Measurements from ENCODE around the gene MAB21L4.

DNA sequence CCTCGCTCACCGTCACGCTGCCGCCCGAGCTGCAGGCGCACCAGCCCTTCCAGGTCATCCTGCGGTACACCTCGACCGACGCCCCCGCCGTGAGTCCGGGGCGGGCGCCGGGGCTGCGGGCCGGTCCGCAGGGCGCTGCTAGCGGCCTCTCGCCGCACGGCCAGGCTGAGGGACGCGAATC lies 632 bp downstream of the RNPEPL1 start:
- PRO-cap, 2 experiments, result no peak in any of the 2 experiments

DNA sequence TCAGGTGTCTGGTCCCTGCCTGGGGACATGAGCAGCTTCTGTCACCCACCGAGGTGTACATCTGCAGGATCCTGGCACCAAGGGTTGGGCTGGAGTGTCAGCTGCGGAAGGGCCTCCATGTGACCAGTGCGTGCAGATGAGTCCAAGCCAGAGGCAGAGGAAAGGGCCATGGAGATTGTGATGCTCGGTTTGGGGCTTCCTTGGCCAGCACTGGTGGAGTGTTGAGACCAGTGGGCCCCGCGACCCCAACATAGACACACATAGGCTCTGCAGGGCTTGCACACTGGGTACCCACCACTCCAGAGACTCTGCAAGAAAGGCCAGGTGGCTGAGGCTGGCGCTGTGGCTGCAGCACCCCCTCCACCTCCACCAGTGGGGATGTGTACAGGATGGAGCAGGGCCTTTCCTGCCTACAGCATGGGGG lies 1.1 kb downstream of the RNPEPL1 start:
- PRO-cap, 2 experiments, result no peak in any of the 2 experiments

DNA sequence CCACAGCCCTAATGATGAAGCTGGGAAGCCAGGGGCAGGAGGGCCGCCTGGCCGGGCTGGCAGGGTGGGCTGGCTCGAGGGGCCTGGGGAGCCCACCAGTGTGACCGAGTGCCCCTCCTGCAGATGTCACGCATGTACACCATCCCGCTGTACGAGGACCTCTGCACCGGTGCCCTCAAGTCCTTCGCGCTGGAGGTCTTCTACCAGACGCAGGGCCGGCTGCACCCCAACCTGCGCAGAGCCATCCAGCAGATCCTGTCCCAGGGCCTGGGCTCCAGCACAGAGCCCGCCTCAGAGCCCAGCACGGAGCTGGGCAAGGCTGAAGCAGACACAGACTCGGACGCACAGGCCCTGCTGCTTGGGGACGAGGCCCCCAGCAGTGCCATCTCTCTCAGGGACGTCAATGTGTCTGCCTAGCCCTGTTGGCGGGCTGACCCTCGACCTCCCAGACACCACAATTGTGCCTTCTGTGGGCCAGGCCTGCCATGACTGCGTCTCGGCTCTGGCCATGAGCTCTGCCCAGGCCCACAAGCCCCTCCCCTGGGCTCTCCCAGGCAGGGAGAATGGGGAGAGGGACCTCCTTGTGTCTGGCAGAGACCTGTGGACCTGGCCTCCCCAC lies 8.9 kb upstream of the CAPN10 start:
- PRO-cap, 2 experiments, result peak in 1 of 2 experiments; most common plus-strand start position 14 of the sequence (in 1)

- PRO-cap, 2 experiments, result no peak in any of the 2 experiments
Measured at GRCh38 chr2:240596192-240596910, 9.8 kb downstream of the CAPN10 start.

GRCh38 chr2:240819533-240820048 lies 428 bp downstream of the KIF1A start:
- PRO-cap, 2 experiments, result no peak in any of the 2 experiments

DNA sequence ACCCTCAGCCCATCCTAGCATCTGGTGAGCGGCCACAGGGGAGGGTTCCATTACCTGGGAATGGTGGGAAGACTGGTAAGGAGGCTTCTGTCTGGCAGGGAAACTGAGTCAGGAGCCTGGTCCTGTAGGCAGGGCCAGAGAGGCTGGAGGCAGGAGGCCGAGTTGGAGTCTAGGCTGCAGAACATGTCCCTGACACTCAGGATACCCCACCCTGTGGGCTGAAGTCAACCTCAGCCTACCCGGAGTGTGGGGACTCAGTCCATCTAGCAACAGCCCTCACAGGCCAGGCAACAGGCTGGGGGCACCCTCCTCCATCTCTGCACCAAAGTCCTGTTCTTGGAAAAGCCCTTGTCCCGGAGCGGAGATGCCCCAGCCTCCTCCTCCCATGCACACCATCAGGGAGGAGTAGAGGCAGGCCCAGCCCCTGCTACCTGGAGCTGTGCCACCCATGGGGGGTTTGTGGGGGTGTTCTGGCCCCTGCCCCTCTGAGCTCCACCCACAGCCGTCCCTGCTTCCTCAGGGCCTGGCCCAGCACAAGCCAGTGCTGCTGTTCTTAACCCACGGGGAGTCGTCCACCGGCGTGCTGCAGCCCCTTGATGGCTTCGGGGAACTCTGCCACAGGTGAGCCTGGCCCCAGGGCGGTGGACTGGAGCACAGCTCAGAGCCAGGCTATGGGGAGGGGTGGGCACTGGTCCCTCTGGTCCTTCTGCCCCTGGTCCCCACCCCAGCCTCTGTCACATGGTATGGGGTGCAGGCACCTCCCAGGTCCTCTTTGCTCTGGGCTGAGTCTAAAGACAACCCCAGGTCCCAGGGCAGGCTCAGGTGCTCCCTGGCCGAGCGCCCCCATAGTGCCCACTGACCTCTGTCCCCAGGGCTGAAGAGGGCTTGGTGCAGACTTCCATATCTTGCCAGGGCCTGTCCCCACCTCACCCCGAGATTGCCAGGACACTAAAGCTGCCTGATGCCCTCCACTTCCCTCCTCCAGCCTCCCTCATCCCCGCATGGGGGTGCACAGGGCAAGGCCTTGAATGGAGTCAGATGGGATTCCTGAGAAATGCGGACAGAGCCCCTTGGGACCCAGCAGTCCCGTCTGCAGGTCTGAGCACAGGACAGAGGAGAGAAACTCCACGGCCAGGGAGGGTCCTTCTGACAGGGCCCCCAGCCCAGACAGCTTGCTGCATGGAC lies 2.6 kb downstream of the AGXT start:
- PRO-cap, 2 experiments, result no peak in any of the 2 experiments

- PRO-cap, 2 experiments, result no peak in any of the 2 experiments
Measured at GRCh38 chr2:240895839-240896538, at the start of gene MAB21L4. Gene MAB21L4 (minus strand): TSS chr2:240896156.

- PRO-cap, 2 experiments, result no peak in any of the 2 experiments
Measured at GRCh38 chr2:240968812-240969515, 29.5 kb upstream of the SNED1 start.

DNA sequence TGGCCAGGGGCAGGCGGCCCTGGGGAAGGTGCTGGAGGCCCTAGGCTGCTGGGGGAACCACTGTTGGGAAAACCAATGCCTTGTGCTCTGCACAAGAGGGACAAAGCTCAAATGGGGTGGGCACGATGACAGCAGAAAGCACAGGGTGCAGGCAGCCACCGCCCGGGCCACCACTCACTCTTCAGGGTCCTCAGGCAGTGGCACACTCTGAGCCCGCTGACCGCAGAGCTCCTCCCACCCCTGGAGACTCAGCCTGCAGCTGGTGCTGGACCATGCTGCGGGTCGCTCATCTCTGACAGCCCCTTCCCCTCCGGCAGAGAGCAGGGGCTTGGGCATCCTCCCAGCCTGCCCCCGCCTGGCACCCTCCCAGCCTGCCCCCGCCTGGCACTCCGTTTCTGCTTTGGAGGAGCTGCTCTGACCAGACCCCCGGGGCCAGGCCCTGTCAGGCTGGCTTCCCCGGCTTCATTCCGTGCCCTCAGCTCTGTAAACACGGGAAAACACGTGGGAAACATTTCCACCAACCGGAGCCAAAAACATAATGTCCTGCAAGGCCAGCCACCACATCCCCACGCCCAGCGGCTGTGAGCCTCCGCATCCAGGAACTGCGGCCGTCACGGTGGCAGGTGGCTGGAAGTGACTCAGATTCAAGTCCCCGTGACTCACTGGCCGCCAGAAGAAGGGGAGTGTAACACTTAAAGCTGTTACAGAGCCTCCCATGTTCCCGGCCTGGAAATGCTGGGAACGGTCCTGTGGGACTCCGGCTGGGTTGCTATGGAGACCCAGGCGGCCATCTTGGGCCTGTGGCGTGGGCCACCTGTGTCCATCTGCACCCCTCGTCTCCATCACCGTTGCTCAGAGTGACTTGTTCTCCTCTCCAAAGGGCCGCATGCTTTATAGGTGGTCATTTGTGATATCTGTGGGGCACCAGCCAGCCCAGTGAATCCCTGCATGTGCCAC lies 6.8 kb upstream of the SNED1 start:
- PRO-cap, 2 experiments, result no peak in any of the 2 experiments

DNA sequence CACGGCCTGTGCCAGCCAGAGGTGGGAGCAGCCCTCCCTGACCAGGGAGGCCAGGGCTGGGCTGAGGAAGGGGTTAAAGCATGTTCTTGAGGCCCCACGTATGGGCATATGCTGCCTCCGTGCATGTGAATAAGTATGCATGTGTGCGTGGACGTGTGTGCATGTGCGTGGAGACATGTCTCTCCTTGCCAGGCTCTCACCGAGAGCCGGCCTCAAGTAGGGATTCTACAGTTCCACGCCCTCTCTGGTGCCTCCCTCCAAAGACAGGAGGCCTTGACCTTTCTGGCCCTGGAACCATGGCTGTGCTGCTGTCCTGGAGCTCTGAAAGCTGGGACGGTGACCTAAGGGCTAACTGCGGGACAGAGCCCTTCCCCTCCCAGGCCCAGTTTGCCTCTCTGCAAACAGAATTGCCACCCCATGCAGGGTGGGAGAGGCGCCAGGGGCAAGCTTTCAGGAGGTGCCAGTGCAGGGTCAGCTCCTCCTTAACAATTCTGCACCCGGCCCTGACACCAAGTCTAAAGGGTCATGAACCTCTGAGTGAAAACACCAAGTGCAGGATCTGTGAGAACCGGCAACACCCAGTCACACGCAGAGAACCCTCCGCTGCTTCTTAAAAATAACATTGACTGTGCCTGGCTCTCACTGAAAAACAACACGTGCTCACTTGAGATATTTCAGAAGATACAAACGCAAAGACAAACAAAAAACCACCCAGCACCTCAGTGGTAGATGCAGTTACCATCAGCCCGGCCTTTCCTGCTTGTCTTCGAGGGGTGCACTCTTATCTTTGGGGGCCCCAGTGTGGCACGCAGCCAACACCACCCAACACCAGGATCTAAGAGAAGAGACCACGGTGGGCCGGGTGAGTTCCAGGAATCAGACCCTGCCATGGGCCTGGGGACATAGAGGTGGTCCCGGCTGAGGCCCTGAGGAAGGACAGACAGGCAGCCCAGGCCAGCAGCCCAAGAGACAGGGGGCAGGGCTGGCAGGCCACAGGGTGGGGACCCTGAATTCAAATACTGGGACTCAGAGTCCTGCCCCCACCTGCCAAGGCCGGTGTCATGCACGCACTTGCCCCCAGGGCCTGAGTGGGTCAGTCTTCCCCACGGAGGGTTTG lies 1.1 kb upstream of the SNED1 start:
- PRO-cap, 2 experiments, result no peak in any of the 2 experiments

DNA sequence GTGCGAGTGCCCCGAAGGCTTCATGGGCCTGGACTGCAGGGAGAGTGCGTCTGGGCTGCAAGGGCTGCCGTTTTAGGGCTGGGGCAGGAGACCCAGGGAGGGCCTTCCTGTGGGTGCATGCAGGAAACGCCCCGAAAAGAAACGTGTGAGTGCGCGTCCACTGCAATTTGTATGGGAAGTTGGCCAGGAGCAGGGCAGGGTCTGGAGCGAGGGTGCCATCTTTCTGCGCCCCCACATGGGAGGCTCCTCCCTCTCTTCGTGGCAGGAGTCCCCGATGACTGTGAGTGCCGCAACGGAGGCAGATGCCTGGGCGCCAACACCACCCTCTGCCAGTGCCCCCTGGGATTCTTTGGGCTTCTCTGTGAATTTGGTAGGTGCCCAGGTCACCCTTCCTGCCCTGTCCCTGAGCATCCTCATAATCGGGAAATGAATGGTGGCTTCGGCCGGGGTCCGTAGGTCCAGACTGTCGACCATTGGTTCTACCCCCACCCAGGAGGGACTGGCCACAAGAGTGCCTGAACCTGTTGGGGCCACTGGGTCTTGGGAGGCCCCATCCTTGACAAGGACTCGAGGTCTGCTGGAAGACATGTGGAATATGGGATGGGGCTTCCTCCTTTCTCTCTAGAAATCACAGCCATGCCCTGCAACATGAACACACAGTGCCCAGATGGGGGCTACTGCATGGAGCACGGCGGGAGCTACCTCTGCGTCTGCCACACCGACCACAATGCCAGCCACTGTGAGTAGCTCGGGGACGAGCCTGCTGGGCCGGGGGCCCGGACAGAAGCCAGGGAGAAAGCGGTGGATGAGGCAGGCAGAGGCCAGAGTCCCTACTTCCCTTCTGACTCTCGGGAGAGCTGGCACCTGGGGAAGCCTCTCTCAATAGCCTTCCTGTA lies 50.2 kb downstream of the SNED1 start:
- PRO-cap, 2 experiments, result no peak in any of the 2 experiments

GRCh38 chr2:241051045-241051688 lies 50.9 kb downstream of the MTERF4 start:
- PRO-cap, 2 experiments, result no peak in any of the 2 experiments

DNA sequence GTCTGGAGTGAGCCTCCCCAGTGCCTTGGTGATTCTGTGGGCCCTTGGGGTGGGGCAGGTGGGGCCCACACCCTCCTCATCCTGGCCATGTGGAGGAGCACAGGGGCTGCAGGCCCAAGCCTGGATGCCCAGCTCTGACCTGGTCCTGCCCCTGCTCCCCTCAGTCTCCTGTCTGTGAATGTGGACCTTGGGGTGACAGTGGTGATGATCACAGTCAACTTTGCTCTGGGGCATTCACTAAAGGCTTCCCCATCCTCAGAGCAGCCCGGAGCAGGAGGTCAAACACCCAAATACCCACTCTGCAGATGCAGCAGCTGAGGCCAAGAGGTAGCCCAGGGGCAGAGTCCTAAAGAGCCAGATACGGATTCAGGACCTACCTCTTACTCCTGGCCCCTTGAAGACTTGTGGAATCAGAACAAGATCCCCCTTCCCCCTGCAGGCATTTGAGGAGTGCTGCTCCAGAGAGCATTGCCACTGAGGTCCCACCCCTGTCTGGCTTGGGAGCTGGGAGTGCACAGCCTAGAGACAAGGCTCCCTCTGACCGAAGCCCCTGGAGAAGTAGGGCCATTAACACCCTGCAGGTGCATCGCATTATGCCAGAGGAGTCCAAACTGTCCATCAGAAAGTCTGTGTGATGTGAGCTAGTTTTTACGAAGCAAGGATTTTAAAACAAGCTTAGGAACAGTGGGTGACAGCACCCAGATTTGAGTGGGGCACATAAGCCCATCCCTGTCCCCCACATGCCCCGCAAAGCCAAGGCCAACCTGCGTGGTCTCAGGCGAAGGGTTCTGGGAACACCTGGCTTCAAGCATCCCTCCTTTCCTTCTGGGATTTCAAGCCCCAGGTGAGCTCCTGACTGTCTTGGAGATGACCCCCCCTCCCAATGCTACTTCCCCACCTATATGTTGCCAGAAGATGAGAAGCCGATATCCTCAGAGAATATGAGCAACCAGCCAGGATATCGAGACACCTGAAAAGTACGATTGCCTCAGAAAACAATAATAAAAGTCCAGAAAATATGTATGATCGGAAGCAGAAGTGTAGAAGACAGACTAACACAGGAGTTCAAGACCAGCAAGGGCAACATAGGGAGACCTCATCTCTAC lies 48.4 kb downstream of the MTERF4 start:
- PRO-cap, 2 experiments, result no peak in any of the 2 experiments

DNA sequence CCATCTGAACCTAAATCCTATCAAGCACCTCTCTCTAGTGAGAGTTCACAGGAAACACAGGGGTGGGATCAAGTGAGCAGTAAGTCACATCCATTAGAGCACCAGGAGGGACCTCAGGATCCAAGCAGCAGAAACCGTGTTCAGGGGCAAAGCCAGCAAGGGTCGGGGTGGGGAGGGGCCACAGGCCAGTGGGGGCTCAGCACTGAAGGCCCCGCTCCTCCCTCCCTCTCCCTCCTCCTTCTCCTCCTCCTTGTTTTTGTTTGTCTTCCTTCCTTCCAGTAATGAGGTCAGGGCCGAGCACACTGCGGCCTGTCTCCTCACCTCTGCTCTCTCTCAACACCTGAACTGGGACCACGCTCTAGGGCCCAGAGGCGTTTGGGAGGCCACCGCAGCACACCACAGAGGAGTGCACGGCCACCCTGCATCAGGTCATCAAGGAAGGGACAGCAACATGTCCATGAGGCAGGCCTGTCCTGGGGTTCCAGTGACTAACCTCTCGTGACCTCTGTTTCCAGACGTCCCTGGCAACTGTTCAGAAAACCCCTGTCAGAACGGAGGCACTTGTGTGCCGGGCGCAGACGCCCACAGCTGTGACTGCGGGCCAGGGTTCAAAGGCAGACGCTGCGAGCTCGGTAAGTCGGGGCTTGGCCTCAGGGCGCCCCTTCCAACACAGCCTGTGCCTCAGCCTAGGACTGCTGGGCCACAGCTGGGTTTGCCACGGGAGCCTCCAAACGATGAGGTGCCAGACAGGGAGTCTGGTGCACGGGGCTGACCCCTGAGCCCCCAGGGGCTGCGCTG lies 20.7 kb downstream of the MTERF4 start:
- PRO-cap, 2 experiments, result no peak in any of the 2 experiments

- PRO-cap, 2 experiments, result no peak in any of the 2 experiments
Measured at GRCh38 chr2:241114693-241115604, 12.9 kb upstream of the MTERF4 start.

- PRO-cap, 2 experiments, result no peak in any of the 2 experiments
Measured at GRCh38 chr2:241161981-241162341, 11.7 kb downstream of the PPP1R7 start.

DNA sequence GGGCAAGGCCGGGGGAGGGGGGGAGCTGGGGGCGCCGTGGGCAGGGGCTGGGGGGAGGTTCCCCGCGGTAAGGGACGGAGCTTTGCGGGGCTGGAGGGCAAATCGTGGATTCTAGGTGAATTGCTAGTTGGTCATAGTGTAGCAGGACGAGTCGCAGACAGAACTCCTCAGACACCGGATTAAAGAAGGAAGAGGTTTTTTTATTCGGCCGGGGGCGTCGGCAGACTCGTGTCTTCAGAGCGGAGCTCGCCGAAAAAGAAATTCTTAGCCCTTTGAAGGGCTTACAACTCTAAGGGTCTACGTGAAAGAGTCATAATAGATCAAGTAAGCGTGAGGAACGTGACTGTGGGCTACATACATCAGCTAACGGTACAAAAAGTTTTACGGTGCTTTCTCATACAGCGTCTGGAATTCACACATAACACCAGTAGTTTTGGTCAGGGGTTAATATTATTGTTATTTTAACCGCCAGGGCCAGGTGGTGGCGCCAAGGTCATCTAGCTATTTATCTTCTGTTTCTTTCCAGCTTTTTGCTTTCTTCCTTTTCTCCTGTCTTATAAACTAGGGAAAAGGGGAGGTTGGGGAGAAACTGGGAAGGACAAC lies 30.1 kb downstream of the ANO7 start:
- PRO-cap, 2 experiments, result no peak in any of the 2 experiments

DNA sequence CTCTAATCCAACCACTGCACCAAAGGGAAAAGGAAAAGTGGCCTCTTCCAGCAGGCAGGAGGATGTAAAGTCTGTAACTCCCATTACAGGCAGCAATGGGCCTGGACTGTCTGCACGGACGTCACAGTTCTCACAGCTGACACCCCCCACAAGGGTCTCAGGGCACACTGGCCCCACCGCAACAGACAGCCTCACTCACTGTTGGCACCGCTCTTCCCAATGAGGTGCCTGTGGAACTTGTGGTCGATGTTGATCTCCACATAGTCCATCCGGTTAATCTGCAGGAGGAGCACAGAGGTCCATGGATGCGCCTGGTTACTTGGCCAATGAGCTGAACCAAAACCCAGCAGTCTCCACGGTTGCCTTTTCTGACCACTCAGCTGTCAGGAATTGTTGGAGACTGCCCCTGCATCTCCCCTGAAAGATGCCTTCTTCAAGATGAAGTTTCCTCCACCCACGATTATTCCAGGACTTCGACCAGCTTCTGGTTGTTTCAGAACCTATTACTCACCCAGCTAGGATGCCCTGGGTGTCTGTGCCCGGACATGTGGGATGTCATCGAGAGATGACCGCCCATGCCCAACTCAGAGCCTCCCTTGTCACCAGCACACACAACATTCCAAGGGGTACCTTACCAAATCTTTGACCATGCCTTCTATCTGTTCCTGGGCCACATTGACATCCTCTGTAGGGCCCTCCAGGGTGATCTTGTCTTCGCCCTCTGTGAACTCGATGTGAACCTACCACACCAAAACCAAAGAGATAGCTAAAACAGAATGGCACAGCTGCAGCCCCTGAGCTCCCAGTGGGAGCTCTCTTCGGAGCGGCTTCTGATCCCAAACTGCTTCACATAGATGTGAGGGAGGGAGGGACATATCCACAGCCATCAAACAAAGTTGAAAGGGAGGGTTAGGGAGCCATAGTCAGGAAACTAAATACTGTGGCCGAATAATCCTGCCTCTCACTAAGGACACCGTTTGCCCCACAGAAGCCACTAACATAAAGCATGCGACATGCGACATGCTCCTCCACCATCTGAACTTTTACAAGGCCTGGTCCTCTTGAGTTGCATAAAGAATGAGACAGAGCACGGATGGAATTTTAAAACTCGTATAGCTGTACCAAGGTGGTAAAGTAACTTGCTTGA lies 62.3 kb downstream of the HDLBP start:
- PRO-cap, 2 experiments, result no peak in any of the 2 experiments

DNA sequence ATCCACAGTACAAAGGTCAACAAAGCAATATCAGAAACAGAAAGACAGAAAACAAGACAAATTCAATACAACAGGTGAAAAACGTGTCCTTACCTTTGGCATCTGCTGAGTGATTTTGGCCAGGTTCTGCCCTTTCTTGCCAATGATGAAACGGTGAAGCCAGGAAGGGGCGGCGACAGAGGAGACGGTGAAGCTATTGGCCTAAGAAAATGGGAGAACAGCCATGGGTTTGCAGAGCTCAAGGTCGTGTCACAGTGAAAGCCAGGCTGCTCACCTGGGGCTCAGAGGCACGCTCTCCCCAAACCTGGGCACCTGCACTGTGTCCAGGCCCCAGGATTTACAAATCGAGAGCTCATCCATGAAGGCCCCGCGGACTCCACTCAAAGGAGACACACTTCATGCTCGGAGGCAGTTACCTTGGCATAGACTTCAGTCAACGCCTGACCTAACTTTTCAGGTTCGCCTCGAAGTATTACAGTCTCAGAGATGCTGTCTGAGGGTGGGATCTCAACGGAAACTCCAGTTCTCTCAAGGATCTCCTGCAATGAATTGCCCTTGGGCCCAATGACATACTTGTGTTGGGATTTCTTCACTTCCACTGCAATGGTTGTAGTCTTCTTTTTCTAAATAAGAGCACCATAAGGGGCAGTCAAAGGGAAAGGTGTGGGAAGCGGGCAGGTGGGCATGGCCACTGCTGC lies 60.4 kb downstream of the HDLBP start:
- PRO-cap, 2 experiments, result no peak in any of the 2 experiments

GRCh38 chr2:241314154-241314426 lies 1.4 kb downstream of the HDLBP start:
- PRO-cap, 2 experiments, result peak in 2 of 2 experiments; most common minus-strand start chr2:241314297 (in 1)